ENCODE data around the gene SDCCAG8.

DNA sequence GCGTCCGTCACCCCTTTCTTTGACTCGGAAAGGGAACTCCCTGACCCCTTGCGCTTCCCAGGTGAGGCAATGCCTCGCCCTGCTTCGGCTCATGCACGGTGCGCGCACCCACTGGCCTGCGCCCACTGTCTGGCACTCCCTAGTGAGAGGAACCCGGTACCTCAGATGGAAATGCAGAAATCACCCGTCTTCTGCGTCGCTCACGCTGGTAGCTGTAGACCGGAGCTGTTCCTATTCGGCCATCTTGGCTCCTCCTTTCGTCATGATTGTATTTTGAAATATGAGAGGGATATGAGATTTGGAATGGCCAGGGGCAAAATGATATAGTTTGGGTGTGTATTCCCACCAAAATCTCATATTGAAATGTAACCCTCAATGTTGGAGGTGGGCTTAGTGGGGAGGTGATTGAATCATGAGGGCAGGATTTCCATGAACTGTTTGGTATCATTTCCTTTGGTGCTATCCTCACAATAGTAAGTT lies 52.5 kb upstream of the MAP1LC3C start:
- RRBS: no CpG with 5 or more reads among the region's 18 CpGs

GRCh38 chr1:243255625-243256475 lies at the start of gene SDCCAG8:
Gene SDCCAG8, plus strand, starts transcription at chr1:243256041.
- RRBS: under 1% methylated on average over 7 of the region's 35 CpGs

- RRBS: no CpG with 5 or more reads among the region's 2 CpGs
These were observed 46.9 kb downstream of the SDCCAG8 start for GRCh38 chr1:243302578-243303204.

GRCh38 chr1:243421698-243422442 lies 166.0 kb downstream of the SDCCAG8 start:
- RRBS: no CpG with 5 or more reads among the region's 10 CpGs

- RRBS: no CpG with 5 or more reads among the region's 5 CpGs
These were observed 187.6 kb downstream of the SDCCAG8 start for GRCh38 chr1:243443407-243443917.

GRCh38 chr1:243487375-243488051 lies 231.7 kb downstream of the SDCCAG8 start:
- RRBS: 79% methylated on average over 12 of the region's 33 CpGs

DNA sequence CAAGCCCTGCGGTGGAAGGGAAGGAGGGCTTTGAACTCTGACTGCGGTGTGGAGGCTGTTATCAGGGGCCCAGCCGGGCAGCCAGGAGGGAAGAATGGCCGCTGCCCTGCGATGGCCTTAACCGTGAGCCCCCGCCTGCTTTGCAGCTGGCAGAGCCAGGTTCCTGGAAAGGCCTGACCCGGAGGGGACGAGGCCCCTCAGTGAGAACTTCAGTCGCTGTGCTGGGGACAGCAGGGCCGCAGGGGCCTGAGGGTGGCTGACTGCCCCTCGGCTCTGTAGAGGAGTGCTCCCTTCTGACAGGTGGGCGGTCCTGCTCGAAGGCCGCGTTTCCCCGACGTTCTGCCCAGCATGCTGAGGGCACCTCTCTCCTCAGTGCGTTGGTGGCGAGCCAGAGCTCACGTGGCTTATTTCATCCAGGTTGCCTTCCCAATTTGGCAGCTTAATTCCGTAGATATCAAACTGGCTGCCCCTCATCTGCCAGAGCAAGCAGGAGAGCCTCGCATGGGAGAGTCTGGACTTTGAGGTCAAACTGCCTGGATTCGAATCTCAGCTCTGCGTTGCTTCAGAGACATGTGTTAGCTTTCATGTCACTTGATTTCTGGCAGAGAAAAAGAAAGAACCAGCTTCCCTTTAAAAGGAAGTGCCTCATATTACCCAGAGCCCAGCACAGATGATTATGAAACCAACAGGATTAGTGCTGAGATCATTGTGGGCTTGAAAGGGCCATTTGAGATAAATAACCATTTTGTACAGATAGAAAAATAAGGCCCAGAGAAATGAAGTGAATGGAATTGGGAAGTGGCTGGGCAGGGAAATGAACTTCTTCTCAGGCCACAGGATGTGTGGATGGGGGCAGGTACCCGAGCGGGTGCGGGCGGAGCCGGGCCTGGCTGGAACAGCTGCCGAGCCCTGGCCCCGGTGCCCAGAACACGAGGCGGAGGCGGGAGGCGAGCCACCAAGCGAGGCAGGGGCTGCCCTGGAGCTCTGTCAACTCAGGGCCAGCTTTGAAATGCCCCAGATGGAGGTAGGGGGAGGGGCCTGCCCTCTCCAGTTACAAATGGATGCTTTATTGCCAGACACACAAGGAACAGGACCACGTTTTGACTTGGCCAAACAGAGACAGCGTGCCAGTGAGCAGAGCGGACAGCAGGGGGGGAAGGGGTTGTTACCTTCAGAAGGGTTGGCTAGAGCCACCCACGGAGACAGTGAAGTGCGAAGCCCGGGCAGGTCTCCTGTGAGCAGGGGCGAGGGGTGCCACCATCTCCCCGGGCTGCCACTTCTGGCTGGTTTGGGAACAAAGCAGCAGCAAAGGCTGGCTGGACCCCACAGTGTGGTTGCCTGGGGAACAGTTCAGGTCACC lies 240.0 kb downstream of the SDCCAG8 start:
- RRBS: 80% methylated on average over 9 of the region's 45 CpGs

- RRBS: no CpG with 5 or more reads among the region's 10 CpGs
These were observed 252.3 kb downstream of the SDCCAG8 start for GRCh38 chr1:243508173-243508606.

GRCh38 chr1:243729802-243730997 lies 119.8 kb downstream of the AKT3 start:
- RRBS: 77% methylated on average over 2 of the region's 20 CpGs

- RRBS: no CpG with 5 or more reads among the region's 1 CpG
These were observed 59.5 kb downstream of the AKT3 start for GRCh38 chr1:243790575-243790892.

DNA sequence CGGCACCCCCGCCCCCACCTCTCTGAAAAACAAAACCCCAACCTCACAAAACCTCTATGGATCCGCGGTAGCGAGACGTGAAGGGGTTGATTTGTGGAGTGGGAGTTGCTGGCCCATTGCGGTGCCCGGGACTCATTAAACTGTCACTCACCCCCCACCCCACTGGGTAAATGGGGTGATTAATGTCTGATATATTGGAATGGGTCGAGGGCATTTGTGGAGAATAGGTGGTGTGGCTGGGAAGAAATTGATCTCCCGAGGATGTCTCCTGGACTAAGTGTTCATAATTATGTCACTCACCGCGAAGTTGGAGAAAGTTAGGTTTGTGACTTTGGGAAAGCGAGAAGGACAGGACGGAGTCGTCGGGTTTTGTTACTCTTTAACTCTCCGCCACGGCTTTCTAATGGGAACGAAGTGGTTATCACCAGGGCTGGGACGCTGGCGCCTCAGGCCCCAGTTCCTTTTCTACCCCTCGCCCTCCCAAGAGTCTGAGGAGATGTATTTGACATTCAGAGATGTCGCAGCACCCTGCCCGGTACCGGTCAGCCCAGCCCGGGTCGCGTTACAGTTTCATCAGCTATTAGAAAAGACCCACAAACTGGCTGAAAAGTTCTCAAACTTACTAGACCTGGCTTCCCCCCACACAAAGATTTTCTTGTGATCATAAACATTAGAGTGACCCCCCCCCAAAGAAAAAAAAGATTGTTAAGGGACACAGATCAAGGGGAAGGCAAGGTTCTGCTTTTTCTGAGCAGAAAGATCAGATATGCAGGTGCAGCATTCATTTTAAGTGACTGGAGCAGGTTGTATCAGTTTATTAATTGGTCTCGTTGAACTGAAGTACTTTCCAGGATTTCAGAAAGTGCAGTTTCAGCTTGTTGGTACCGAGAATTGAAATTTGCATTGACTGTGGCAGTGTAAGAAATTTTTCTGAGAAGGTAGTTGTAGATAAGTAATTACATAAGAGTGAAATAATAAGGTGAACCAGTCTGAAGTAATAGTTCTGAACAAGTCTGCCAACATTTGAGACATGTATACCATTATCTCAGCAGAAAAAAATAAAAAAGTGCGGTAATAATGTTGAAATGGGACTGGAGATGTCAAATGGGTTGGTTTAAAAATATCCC lies 964 bp upstream of the ZBTB18 start:
- RRBS: no CpG with 5 or more reads among the region's 31 CpGs

DNA sequence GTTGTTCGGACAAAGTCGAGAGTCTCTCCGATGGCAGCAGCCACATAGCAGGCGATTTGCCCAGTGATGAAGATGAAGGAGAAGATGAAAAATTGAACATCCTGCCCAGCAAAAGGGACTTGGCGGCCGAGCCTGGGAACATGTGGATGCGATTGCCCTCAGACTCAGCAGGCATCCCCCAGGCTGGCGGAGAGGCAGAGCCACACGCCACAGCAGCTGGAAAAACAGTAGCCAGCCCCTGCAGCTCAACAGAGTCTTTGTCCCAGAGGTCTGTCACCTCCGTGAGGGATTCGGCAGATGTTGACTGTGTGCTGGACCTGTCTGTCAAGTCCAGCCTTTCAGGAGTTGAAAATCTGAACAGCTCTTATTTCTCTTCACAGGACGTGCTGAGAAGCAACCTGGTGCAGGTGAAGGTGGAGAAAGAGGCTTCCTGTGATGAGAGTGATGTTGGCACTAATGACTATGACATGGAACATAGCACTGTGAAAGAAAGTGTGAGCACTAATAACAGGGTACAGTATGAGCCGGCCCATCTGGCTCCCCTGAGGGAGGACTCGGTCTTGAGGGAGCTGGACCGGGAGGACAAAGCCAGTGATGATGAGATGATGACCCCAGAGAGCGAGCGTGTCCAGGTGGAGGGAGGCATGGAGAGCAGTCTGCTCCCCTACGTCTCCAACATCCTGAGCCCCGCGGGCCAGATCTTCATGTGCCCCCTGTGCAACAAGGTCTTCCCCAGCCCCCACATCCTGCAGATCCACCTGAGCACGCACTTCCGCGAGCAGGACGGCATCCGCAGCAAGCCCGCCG lies 3.3 kb downstream of the ZBTB18 start:
- RRBS: 95% methylated on average over 3 of the region's 27 CpGs

DNA sequence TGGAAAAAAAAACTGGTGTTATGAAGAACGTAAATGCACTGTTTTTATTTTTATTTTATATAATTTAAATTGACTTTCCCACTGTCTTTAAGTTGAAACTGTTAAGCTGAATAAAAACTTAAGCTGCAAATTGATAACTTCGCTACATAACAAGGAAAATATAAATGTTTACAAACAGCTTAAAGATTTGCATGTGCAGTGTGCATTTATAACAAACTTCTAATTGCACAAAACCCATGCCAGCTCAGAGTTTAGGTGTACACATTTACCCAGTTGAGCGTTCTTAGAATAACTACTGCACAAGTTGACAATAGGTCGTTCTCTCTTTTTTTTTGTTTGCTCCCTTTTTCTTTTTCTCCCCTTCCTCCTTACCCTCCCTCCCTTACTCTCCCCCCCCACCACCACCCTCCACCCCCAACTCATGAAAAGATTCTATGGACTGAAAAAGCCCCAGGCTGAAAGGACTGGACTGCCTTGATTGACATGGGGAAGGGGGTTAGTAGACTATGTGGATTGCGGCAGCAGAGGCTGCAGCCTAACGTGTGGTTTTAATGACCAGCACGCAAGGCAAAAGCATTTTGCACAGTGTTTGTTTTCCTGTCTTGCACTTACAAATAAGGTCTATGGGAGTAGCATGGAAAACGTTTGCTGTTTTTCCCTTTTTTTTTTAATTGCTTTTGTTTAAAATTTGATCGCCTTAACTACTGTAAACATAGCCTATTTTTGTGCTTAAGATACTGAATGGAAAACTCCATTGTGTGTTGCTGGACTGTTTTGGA lies 5.4 kb downstream of the ZBTB18 start:
- RRBS: no CpG with 5 or more reads among the region's 9 CpGs

GRCh38 chr1:244325458-244325949 lies 26.9 kb upstream of the C1orf100 start:
- RRBS: no CpG with 5 or more reads among the region's 2 CpGs

DNA sequence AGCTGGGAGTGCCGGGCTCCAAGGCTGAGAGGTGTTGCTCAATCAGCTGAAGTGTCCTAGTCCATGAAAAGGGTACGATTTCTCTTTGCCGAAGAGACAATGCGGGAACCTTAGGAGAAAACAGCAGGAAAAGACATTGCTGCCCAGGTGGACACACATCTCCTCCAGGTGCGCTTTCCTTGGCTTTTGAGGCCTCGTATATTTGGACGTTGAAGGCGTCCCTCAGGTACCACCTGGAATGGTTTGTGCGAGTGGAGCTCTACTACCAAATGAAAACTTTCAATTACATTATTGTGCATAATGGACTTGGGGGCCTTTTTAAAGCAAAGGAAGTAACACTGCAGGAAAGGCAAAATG lies 15.8 kb upstream of the C1orf100 start:
- RRBS: no CpG with 5 or more reads among the region's 9 CpGs

GRCh38 chr1:244454359-244454887 lies 2.7 kb upstream of the ADSS2 start:
- RRBS: no CpG with 5 or more reads among the region's 9 CpGs

DNA sequence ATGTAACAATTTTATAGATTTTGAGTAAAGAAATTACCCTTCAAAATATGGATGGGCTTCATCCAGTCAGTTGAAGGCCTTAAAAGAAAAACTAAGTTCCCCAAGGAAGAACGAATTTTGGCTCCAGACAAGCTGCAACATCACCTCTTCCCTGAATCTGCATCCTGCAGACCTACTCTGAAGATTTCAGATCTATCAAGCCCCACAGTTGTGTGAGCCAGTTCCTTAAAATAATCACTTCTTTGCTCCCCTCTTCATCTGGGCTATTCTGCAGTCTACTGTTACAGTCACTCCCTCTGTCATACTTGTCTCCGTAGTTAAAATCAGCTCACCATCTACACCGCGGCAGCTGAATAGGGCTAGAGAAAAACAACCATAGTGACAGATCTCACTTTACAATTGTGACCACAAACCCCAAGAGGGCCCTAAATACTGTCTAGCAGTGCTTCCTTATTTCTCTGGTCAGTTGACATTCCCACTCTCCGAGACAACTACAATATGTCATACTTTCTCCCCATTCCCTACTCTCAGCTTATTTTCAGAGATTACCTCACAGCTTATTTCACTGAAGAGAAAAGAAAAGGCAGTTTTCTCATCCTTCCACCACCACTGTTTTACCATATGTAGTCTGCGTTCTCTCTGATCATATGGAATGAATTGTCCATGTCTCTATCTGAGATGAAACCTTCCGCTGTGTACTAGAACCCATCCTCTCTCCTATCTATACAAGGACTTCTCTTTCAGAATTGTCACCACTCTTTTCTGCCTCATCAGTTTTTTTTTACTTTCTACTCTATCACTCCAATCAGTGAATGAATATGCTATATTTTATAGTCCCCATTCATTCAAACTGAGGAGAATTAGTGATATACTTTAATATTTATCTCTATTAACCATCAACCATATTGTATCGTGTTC lies 13.0 kb downstream of the DESI2 start:
- RRBS: no CpG with 5 or more reads among the region's 8 CpGs

DNA sequence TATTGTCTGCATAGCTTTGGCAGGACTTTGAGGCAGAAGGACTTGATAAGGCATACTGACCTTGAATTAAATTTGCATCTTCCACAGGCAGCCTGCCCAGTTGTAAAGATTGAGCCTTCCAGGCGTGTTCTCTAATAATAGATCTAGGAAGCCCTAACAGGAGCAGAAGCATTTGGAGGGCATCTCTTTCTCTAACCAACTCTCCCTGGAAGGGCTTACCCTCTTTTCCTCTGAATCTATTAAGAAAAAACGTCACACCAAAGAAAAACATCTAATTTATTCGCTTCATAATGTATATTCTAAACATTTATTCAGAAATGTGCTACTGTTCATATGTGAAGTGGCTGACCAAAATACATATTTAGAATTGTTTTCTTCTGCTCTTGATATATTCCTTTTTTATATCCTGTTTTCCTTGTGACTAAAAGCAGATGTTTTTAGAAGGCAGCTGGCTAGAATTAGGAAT lies 20.2 kb downstream of the DESI2 start:
- RRBS: no CpG with 5 or more reads among the region's 3 CpGs

GRCh38 chr1:244815550-244816342 lies 19.7 kb upstream of the COX20 start:
- RRBS: no CpG with 5 or more reads among the region's 22 CpGs

DNA sequence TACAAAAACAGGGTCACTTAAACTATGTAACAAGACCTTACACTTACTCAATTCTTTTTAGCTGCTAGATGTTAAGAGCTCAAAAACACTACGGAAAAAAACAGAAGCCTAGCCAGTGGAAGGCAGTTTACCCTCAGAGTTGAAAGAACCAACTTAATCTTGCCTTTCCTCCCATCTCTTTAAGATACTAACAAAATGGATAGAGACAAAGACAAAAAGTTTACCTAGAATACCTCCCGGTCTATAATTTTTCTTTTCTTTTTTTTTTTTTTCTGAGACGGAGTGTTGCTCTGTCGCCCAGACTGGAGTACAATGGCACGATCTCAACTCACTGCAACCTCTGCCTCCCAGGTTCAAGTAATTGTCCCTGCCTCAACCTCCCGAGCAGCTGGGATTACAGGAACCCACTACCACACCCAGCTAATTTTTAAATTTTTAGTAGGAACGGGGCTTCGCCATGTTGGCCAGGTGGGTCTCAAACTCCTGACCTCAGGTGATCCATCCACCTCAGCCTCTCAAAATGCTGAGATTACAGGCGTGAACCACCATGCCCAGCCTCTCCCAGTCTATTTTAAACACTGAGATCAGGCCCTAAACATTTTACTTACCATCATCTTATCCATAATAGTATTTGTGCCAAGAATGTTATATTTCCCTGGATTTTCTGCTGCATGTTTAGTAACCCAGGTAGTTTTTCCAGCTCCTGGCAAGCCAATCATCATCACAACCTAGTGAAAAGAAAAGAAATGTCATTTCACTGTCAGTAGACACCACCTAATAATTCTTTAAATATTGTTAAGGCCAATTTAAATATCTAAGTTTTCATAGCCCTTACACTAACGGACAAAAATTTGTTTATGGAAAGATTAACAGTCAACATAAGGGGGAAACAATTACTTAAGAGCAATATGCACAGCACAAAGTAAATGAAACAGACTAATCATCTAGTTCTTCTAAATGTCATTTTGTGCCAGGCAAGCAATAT lies 7.1 kb downstream of the HNRNPU start:
- RRBS: no CpG with 5 or more reads among the region's 10 CpGs

Data from mononuclear cell (primary cell).